Glomerular endothelial cell (primary cell): ENCODE measurements around the genes GNG2 and BMP4.

GRCh38 chr14:50658070-50658573, 10.0 kb downstream of the SAV1 start:
- RAMPAGE, long total RNA, result no peak

GRCh38 chr14:50678014-50678415, 9.9 kb upstream of the SAV1 start:
- RAMPAGE, long total RNA, result no peak

DNA sequence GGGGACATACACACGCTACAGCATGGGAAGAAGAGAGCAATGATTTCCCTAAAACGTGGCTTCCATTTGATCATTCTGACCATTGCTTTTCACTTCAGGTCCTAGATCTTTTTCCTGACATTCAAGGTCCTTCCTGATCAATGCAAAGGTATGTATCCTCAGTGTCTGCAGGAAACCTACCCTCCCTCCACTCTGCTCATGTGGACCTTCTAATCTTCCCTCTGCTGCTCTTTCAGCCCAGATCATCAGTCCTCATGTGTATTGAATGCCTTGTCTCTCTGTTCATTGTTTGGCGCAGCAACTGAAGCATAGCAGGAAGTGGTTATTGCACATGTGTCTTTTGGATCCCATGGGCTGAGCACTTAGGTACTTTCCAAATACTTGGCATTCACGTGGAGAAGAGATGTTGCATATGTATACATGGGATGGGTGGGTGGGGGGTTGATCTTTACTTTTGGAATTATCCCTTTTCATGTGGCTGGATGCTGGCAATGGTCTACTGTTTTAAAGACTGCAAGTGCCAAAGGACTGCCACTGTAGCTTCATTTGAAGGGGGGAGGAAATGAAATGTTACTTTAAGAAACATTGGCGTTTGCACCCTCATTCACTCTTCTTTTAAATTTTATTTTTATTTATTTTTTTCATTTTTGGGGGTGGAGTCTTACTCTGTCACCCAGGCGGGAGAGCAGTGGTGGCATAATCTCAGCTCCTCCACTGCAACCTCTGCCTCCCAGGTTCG, 4.4 kb upstream of the NIN start:
- RAMPAGE, long total RNA, result no peak

GRCh38 chr14:51095849-51096519, 1.1 kb upstream of the TRIM9 start:
- RAMPAGE, long total RNA, result no peak

DNA sequence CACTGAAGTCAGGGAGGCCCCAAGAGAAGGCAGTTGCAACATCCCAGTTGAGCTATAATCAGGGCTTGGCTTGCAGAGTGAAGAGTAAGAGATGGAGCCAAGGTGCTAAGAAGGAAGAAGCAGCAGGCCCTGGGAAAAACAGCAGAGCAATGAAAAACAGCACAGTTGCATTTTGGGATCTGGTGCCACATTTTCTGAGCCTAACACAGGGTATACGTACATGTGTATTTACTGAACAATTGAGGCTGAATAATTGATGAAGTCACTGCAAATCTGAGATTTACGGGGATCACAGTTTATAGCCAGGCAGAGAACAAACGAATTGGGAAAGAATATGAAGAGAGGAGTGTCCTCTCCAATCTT, 171.7 kb upstream of the FRMD6 start:
- RAMPAGE, long total RNA, result no peak

- RAMPAGE, long total RNA, result no peak
Measured at GRCh38 chr14:51859964-51861367, at the start of gene GNG2. Gene GNG2, plus strand, starts transcription at chr14:51860612.

- RAMPAGE, long total RNA, result no peak
Measured at GRCh38 chr14:52069139-52069300, 161 bp upstream of the NID2 start.

DNA sequence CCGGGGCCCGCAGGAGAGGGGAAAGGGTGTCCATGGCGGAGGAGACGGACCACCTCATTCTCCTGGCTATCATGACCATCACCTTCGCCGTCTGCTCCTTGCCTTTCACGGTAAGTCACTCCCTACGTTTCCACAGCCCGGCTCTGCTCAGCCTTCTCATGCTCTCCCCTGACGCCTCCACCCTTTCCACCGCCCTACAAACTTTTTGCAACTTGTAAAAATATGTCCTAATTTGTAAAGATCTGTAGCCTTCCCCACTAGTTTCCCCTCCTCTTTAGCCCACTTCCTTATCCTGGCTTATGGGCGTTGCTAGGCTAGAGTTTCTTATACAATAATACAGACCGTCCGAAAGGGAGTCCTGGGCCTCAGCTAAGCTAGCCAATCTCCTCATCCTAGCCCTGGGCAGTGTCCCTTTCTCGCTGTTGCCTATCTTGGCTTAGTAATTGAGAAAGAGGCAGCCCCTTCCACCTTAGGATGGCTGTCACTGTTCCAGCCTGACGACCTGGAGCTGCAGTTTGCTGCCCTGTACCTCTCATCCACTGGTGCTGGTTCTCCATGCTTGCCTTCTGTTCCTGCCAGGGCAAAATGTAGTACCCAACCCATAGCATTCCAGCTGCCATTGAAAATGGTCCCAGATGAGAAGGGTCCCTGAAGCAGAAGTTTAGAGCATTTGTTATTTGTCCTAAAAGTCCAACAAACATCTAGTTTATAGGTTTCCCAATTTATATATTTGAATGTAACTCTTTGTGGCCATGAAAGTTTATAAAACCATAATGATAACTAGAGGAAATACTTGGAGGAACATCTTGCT, 1.4 kb downstream of the PTGER2 start:
- RAMPAGE, long total RNA, result no peak

- RAMPAGE, long total RNA, result no peak
Measured at GRCh38 chr14:52327216-52327566, 13.1 kb downstream of the PTGER2 start.

DNA sequence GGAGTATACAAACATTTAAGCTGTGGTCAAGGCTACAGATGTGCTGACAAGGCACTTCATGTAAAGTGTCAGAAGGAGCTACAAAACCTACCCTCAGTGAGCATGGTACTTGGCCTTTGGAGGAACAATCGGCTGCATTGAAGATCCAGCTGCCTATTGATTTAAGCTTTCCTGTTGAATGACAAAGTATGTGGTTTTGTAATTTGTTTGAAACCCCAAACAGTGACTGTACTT, 13.4 kb downstream of the PTGER2 start:
- RAMPAGE, long total RNA, result no peak

- RAMPAGE, long total RNA, result no peak
Measured at GRCh38 chr14:52703185-52703690, 3.8 kb upstream of the PSMC6 start.

GRCh38 chr14:53043325-53044053, 92.6 kb upstream of the FERMT2 start:
- RAMPAGE, long total RNA, result no peak

GRCh38 chr14:53072426-53072843, 80.7 kb downstream of the DDHD1 start:
- RAMPAGE, long total RNA, result no peak

- RAMPAGE, long total RNA, result no peak
Measured at GRCh38 chr14:53150054-53150765, 2.9 kb downstream of the DDHD1 start.

- RAMPAGE, long total RNA, result no peak
Measured at GRCh38 chr14:53715289-53715711, 241.3 kb downstream of the BMP4 start.

- RAMPAGE, long total RNA, result start-site peak on the minus strand at chr14:53956600-53956844, 26 and 20 reads in 2 replicates
Measured at GRCh38 chr14:53956397-53957275, at the start of gene BMP4. Gene BMP4, minus strand, starts transcription at chr14:53956825.

DNA sequence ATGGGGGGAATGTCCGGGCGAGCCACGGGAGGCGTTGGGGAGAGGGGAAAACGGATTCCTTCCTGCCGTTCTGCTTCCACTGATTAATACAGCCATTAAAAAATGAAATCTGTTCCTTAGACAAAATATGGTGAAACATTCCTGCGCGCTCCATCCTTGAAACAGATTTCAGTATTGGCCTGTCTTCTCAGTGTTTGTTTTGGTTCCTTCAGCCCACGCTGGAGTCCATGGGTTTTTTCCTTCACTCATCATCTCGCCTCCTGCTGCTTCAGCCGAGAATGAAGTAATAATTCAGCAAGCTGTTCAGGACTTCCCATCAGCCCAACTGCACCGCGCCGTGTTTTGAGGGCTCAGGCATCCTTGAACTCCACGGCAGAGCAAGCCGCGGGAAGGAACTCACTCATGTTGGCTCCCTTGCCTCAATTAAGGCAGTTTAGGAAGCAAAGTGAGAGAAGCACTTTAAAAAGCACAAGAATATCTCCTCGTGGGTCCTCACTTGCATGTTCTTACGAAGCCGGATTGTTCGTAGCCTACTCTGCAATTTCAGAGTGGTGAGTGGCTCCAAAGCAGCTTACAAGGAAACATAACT, 47.6 kb upstream of the CDKN3 start:
- RAMPAGE, long total RNA, result no peak

DNA sequence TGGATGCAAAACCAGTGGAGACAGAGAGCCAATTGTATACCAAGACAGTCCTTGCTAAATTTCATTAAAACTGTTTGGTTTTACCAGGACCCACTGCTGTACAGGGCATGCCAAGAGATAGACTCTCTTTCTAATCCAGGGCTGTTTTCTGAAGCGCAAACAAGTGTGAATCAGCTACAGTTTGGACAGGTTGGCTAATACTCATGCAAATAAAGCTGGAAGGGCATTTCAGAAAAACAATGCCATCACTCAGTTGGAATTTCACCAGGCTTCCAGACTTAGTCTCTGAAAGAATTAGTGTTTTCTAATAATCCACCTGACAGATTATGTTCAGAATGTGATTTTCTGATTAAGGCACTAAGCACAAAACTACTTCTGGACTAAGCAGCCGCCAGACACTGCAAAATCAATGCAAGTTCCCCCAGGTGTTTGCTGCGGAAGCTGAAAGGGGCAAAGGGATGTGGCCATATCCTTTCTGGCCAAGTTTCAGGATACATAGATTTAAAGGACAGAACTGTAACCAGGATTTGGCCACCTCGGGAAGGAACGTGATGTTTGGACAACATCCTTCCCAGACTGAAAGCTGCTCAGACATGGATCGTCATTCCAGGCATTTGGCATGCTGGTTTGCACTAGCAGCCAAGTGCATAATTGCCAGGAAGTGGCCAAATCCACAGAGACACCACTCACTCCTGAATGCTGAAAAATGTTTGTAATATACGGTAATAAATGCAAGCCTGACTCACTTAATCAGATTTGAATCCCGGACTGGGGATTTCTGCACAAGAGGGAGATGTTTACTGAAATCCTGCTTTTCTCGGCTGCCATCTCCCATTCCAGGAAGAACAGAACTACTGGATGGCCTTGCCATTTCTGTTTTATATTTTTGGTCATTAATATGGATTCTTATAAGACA, 32.0 kb upstream of the CDKN3 start:
- RAMPAGE, long total RNA, result no peak

GRCh38 chr14:54423785-54424129, 17.4 kb downstream of the CNIH1 start:
- RAMPAGE, long total RNA, result no peak

DNA sequence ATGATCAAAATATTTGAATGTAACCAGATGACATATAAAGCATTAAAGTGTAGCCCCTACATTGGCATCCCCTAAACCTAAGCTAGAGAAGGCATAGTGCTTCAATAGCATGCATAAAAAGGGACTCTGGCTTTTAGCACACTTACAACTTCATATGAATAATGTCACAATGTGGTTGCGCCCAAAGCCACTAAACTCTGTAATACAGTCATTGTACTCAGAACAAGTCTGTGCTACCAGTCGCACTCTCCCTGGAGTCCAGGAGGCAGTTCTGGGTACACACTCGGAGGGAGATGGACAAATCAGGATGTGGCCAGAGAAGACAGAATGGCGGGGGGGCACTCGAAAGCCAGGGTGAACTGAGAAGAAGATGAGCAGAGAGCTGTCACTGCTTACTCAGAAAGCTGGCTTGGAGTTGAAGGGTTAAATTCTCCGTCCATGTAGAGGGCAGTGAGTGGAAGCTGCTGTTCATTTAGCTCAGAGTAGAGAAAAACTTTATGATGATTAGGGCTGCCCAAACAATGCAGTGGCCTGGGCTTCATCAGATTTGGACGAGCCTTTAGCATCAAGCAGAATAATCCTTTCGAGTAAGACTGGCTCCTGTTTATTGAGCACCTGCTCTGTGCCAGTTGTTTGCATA, 10.6 kb downstream of the SAMD4A start:
- RAMPAGE, long total RNA, result no peak